ENCODE data around the genes STMN1 and EXTL1.

- RRBS = no CpG with 5 or more reads among the region's 2 CpGs
These were observed 4.6 kb downstream of the MTFR1L start for GRCh38 chr1:25824040-25825116.

DNA sequence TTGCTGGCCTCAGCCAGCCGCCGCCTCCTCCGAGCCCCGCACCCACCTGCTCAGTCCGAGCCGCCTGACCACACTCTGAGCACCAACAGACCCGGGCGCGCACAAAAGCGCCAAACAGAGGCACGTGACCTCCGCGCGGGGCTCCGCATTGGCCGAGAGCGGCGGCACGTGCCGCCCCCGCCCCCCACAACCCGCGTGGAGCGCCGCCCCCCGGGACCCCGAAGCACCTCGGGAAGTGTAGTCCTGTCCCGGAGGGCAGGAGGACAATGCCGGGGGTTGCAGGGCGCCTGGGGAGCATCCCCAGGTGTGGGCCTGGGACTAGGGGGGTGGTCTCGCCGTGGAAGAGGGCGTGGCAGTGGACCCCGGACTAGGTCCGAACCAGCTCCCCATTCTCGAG is at the start of gene STMN1:
STMN1 (minus strand) TSS at position 77 of the 397 bp plus-strand sequence.
- RRBS = 6% methylated on average over 9 of the region's 37 CpGs

DNA sequence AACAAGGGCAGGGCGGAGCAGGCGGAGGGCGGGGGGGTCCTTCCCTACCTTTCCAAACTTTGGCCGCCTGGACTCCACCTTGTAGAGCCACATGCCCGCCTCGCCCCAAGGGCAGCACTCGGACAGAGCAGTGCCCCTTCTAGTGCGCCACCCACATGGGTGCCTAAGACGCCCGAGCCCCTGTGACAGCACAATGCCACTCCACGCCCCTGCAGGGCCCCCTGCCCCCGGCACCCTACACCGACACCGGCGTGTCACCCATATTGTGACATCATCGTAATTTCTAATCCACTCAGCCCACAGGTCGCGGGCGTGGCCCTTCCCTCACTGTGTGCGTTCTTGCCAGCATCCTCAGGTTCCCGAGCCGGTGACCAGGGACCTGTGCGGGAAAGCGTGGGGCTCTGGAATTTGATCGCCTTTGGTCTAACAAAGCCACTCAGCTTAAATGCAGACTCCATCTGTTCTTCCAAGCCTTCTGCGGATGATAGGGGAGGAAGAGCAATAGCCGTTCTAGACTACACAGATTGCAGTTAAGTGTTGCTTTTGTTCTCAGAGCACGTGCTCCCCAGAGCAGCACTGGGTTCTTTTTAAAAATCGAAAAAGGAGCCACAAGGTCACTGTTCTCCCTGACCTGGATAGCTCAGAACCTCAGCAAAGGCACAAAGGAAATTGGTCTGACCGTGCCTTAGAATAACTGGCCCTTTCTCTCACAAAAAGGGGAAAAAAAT is 685 bp upstream of the STMN1 start:
- RRBS = 100% methylated on average over 3 of the region's 30 CpGs

GRCh38 chr1:25922245-25923143 is 16.3 kb upstream of the STMN1 start:
- RRBS = 2% methylated on average over 35 of the region's 60 CpGs

- RRBS = no CpG with 5 or more reads among the region's 7 CpGs
These were observed 21.0 kb upstream of the STMN1 start for GRCh38 chr1:25927176-25927614.

DNA sequence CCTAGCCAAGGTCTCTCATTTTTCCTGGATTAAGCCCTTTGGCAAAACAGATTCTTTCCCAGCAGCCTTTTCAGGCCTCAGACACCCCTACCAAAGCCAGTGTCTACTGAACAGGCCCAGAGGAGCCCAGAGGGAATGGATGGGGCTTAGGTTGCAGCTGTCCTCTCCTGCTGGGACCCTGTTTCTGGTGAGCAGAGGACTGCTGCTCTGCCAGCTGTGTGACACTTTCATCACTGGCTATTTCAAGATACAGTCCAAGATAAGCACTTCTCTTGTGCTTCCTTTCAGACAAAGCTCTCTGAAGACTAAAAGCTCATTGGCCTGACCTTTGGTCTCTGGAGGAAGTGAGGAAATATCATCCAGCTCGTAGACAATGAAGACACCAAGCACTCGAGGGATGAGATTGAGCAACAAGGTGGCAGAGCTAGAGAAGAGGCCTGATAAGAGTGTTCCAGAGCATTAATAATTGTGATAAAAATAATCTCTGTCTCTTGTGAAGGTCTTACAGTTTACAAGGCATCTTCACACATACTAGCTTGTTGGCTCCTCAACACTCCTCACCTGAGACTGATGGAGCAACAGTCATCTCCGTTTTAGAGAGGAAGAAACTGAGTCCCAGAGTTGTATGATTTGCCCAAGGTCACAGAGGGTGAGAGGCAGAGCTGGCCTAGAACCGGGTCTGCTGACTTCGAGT is 829 bp downstream of the PAFAH2 start:
- RRBS = no CpG with 5 or more reads among the region's 5 CpGs

GRCh38 chr1:26018630-26018973 is 3.0 kb upstream of the EXTL1 start:
- RRBS = no CpG with 5 or more reads among the region's 8 CpGs

GRCh38 chr1:26020420-26021239 is 945 bp upstream of the EXTL1 start:
- RRBS = no CpG with 5 or more reads among the region's 11 CpGs

GRCh38 chr1:26021364-26022477 is at the start of gene EXTL1:
TSS of gene EXTL1 (plus strand) at chr1:26021775.
- RRBS = no CpG with 5 or more reads among the region's 16 CpGs

- RRBS = 72% methylated on average over 4 of the region's 16 CpGs
These were observed 1.4 kb downstream of the EXTL1 start for GRCh38 chr1:26022943-26023435.

- RRBS = under 1% methylated on average over 11 of the region's 72 CpGs
These were observed 10.7 kb downstream of the SLC30A2 start for GRCh38 chr1:26034943-26035978.

DNA sequence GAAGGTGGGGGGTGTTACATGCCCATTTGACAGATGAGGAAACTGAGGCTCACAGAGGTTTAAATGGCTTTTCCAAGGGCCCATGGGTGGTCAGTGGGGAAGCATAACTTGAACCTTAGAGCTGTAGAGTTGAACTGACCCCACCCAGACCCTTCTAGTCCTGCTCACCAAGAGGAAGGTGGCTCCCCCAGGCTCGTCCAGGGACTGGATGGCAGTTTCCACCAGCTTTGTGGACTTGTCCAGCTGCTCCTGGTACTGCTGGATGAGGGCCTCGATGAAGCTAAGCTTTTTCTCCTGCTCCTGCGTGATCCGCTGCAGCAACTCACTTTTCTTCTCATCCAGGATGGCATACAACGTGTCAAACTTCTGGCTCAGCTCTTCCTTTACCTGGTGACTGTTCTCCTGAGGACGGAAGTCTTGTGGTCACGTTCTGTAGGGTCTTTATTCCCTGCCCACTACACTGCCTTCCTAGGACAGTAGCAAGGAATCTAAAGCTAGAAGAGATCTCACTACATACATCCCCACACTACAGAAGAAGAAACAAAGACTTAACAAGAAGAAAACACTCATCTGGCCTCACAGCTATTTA is 9.1 kb downstream of the TRIM63 start:
- RRBS = no CpG with 5 or more reads among the region's 7 CpGs

GRCh38 chr1:26060155-26060464 is 7.3 kb downstream of the TRIM63 start:
- RRBS = 75% methylated on average over 1 of the region's 6 CpGs

- RRBS = no CpG with 5 or more reads among the region's 44 CpGs
These were observed 2.3 kb downstream of the SH3BGRL3 start for GRCh38 chr1:26281856-26282961.

DNA sequence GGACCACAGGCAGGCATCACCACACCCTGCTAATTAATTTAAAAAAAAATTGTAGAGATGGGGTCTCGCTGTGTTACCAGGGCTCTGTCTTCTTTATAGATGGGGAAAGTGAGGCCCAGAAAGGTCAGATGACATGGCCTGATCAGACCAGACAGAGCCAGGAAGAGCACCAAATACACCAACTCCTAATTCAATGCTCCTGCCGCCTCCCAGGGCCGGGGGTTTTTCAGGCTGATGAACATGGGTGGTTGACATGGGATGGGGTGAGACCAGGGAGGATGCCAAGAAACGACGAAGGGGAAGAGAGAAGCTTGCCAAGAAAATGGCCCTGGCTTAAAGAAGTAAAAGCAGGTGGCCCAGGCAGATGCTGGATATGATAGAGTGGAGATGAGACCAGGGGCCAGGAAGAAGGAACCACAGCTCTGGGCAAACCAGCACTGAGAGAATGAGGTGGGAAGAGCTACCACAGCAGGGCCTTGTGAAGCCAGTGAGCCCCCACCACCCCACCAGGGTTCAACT is 8.2 kb downstream of the SH3BGRL3 start:
- RRBS = no CpG with 5 or more reads among the region's 5 CpGs

DNA sequence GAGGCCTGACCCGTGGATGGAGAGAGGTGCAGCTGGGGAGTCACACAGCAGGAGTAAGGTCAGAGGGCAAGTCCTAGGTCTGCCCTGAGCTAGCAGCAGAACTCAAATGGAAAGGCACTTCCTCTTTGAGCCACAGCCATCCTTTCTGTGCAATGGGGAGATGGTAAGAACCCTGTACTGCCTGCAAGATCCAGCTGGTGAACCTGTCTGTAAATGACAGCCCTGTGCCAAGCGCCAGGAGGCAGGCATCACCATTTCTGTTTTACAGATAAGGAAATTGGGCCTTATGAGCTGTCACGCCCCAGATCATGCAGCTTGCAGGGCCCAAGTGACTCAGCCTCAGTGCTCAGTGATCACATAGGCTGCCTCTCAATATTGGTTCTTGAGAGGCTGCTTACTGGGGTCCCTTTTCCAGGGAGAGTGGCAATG is 8.7 kb downstream of the SH3BGRL3 start:
- RRBS = no CpG with 5 or more reads among the region's 3 CpGs

DNA sequence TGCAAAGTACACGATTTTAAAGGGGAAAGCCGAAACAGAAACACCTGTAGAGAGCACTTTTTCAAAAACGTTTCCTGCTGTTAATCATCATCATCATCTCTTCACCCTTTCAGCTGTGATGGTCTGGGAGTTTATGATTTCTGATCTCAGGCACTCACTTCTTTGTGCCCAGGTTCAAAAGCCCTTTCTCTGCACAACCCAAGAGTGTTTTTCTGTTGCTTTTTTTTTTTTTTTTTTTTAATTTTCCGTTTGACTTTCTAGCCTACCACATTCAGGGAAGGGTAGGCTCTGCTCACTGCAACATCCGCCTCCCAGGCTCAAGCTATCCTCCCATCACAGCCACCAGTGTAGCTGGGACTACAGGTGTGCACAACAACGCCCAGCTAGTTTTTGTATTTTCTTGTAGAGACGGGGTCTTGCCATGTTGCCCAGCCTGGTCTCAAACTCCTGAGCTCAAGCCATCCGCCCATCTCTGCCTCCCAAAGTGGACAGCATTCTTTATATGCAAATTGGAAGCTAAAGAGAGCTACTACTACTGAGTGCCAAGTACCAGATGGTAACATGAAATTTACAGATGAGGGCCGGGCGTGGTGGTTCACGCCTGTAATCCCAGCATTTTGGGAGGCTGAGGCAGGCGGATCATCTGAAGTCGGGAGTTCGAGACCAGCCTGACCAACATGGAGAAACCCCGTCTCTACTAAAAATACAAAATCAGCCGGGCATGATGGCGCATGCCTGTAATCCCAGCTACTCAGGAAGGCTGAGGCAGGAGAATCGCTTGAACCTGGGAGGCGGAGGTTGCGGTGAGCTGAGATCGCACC is 1.2 kb upstream of the UBXN11 start:
- RRBS = no CpG with 5 or more reads among the region's 21 CpGs

DNA sequence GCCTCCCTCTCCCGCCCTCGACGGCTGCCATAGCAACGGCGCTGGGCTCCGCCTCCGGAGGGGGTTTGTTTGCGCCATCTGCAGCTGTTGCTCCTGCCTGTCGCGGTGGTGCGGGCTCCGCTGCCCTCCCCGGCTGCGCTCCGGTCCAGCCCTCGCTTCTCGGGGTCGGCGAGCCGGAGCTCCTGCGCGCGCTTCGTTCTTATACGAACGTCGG is 806 bp downstream of the HMGN2 start:
- RRBS = 1% methylated on average over 13 of the region's 27 CpGs

DNA sequence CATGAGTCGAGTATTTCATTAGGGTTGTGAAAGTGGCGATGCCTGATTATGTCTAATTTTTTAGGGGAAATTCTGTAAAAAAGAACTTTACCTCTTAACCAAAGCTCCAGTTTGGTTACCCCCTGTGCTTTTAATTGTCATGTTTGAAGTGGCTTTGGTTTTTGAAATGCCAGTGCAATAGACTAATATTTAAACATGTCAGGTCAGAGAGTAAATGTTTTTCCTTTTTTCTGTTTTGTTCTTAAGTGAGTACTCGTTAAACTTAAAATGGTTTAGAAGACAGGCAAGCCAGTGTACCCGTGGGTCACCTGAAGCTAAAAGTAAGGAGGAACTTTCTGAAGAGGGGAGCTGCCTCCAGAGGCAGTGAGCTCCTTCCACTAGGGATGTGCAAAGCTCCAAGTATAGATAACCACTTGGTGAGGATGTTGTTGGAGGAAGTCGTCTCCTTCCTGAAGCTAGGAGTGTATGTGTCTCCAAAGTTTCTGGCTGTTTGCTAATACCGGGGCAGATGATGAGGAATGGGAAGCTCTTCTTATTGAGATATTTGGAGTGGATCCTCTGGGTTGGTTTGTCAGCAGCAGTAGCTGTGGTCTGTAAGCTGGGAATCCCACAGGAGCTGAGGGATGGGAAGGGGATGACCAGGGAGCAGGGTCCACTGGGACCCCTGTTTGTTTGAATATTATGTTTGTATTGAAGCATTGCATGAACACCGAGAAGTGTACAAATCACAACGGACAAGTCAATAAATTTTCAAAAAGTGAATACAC is 35.3 kb downstream of the RPS6KA1 start:
- RRBS = no CpG with 5 or more reads among the region's 8 CpGs

GRCh38 chr1:26598844-26599348 is 69.3 kb downstream of the RPS6KA1 start:
- RRBS = no CpG with 5 or more reads among the region's 5 CpGs